Smooth muscle cell (in vitro differentiated cells): ENCODE data around the gene DAPK1.

GRCh38 chr9:84851908-84852340 lies 182.4 kb downstream of the NTRK2 start:
- RAMPAGE, long total RNA, result no peak

- RAMPAGE, long total RNA, result no peak
These were observed 214.1 kb downstream of the AGTPBP1 start for GRCh38 chr9:85527496-85528222.

DNA sequence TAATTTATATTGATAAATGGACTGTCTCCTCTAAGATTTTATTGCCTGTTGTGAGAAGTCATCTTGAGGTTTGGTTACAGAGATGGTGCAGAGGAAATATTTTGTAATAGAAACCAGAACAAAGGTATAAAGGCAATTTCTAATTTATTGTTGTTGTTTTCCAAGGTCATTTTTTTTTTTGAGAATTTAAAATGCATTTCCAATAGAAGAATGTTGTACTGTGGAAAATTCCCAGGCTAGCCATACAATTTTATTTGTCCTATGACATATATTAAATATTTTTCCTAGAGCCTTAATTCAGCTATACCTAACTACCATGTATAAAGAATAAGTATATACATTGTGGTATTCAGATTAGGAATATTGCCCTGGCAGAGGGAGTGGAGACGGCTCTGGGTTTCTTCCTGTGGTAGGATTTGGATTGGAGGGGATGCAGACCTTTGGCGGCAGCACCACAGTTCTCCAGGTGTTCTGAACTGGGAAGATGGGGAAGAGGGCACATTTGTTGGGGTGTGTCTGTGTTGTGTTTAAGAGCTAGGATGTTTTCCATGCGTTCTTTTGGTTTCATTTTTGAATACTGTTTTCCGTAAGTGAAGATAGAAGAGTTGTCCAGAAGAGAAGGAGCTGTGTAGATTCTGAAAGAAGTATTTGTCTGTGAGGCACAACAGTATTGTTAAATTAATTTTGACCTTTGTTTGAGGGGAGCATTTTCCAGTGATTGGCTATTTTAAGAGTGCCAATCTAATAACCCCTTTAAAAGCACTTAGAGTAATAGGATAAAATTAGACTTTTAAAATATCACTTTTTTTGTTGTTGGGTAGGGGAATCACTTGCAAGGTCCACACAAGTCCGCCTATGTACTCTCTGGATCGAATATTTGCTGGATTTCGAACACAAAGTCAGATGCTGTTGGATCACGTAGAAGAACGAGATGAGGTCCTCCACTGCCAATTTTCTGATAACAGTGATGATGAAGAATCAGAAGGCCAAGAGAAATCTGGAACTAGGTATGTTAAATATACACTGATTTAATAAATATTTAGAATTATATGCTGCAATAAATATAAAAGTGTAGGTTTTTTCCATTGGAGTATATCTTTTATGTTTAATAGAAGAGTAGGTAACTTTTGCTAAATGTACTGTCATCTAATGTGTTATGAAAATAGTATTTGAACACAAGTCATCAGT lies 97.9 kb upstream of the AGTPBP1 start:
- RAMPAGE, long total RNA, result no peak

DNA sequence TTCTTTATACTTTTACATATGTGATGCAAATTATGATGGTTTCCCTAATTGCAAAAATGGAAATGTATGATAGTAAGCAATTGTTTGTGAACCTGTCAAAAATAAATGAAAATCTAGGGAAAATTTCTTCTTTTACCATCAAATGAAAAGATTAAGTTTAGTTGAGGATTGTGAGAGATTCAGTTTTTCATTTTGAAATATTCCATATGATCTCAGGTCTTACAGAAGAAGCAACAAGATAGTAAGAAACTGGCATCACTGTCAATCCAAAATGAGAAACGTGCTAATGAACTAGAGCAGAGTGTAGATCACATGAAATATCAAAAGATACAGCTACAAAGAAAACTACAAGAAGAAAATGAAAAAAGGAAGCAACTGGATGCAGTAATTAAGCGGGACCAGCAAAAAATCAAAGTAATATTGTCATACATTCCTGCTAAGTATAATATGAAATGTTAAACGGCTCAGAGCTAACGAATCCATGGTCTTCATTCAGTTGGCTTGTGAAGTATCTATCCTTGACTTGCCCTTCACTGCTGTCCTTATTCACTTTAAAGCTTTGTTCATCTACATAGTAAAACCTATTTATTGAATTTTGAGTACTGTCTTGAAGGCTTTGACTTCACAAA lies 91.7 kb upstream of the NAA35 start:
- RAMPAGE, long total RNA, result no peak

DNA sequence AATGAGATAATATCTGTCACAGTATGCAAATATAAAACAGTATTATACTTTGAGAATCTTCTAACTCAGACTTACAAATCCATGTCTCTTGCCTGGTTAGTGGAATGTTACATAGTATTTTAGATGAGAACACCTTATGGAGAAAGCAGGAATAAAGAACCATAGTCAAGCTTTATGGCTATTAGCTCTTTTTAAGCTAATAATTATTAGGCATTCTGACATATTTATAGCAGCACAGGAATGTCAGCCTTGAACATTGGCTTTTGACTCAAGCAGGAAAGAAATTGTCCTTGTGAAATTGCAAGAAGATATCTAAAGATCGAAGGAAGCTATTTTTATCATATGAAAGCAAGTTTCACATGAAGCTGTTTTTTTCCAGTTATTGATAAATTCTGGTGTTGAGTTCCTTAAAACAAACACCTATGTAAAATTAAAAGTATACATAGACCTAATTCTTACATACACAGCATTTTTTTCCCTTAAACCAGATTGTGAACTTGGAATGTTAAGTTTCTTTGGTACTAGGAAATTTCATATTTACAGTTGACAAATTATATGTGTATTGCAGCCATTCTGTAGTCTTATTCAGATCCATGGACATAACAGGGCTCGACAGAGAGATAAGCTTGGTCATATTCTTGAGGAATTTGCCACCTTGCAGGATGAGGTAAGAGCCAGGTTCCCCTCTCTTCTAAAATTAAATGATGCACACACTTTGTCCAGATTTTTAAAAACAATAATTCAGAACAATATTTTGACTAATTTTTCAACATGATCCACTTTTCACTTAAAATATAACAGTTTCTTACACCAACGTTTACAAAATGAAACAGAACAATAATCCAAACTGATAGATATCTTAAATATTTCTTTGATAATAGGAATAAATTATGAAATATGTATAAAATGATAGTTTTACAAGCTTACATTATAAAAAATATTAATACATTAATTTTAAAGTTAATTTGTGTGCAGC lies 71.8 kb downstream of the NAA35 start:
- RAMPAGE, long total RNA, result no peak

GRCh38 chr9:86025483-86026244 lies 73.7 kb downstream of the GOLM1 start:
- RAMPAGE, long total RNA, result no peak

DNA sequence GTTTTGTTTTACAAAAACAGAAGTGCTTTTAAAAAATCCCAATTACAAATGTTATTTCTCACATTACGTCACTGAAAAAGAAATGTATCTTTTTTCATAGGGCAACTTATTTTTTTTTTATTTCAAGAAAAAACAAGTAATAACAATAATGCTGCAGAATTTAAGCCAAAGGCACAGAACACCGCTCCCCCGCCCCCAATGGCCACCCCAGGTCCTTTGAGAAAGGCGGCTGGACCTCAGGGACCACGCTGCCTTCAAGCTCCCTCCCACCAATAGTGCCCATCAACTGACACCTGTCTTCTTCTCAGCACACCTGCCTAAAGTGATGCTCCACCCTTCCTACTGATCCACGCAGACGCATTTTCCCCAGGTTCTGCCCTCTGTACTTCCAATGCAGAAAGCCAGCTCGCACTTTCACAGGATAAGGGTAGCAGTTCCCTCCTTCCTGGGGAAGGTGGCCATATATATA lies 2.0 kb downstream of the GOLM1 start:
- RAMPAGE, long total RNA, result no peak

- RAMPAGE, long total RNA, result no peak
These were observed 4.6 kb upstream of the ISCA1 start for GRCh38 chr9:86286864-86287387.

DNA sequence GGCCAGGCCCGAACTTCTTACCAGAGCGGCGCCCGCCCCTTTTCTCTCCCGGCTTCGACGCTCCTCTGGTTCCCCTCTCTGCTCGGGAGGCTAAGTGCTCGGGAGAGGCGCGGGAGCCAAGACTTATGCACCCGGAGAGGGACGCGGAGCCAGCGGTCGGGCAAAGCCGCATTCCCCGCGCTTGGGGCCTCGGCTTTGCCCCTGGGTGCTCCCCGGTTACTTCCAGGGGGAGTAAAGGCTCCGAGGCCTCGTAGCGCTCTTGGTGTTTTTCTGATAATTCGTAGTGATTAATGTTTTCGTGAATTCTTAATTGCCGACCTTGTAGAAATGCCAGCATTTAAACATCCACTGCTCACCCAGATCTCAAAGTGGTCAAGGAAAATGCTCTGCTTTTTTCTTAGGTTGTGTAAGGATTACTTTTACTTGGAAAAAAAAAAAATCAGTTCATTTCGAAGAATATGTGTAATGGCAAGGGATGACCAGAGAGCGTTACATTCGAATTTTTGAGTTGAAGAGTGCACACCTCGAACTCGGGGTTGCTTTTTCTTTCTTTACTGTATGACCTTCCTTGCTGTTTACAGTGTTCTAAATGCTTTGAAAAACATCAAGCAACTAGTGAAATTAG lies 636 bp upstream of the TUT7 start:
- RAMPAGE, long total RNA, result no peak

- RAMPAGE, long total RNA, result no peak
These were observed 82.1 kb upstream of the TUT7 start for GRCh38 chr9:86436377-86436692.

- RAMPAGE, long total RNA, result no peak
These were observed 221.7 kb upstream of the TUT7 start for GRCh38 chr9:86575933-86576198.

GRCh38 chr9:86584416-86584697 lies 230.1 kb upstream of the TUT7 start:
- RAMPAGE, long total RNA, result no peak

DNA sequence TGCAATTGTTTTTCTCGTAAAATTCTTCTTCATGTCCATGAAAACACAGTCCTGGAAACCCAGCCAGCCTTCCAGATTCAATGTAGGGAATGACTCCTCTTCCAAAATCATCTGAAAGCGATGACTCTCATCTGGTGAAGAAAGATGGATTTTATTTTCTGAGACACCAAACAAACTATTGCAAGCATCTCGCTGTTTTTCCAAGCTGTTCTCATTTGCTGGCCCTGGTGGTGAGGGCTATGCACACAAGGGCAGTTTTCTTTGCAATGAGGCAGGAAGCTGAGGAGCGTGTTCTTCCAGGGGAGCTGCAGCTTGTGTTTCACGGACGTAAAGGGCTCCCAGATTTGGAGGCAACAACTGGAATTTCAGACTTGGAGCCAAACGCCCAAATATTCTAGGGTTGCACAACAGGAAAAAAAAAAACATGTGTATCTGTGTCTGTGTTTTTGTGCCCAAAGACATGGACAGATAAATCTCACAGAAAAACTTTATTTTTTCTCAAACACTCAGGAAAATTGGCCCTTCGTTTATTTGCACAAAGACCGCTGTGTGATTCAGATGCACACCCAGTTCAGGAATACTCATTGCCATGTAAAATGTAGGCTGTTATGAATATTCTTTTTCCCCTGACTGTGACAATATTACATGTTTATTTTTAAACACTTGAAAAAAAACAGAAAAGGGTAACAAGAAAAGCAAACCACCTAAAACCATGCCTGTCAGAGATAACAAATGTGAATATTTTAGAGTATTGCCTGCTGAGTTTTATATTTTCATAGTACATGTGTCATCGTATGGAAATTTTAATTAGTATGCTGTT lies 151.3 kb downstream of the GAS1 start:
- RAMPAGE, long total RNA, result no peak

DNA sequence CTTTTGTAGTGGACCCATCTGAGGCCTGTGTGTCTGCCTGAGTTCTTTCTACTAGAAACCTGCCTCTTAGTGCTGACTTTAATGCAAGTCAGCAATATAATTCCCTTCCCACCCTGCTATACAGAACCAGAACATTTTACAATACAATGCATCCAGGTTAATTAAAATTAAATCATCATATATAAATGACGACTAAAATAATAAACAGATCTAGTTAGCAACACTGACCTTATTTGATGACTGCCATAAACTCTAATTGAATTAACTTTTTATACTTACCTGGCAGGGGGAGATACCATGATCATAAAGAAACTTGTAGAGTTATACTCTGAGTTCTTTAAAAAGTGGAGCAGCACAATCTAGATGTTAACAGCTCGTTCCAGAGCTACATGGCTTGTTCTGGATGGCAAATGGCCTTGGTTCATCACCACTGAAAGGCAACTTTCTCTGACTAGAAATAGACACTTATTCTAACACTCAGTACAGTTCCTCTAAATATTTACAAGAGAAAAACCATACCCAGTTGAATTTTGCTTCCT lies 82.8 kb upstream of the GAS1 start:
- RAMPAGE, long total RNA, result no peak

- RAMPAGE, long total RNA, result no peak
These were observed 175.7 kb upstream of the GAS1 start for GRCh38 chr9:87122945-87123490.

GRCh38 chr9:87148377-87149141 lies 201.3 kb upstream of the GAS1 start:
- RAMPAGE, long total RNA, result no peak

DNA sequence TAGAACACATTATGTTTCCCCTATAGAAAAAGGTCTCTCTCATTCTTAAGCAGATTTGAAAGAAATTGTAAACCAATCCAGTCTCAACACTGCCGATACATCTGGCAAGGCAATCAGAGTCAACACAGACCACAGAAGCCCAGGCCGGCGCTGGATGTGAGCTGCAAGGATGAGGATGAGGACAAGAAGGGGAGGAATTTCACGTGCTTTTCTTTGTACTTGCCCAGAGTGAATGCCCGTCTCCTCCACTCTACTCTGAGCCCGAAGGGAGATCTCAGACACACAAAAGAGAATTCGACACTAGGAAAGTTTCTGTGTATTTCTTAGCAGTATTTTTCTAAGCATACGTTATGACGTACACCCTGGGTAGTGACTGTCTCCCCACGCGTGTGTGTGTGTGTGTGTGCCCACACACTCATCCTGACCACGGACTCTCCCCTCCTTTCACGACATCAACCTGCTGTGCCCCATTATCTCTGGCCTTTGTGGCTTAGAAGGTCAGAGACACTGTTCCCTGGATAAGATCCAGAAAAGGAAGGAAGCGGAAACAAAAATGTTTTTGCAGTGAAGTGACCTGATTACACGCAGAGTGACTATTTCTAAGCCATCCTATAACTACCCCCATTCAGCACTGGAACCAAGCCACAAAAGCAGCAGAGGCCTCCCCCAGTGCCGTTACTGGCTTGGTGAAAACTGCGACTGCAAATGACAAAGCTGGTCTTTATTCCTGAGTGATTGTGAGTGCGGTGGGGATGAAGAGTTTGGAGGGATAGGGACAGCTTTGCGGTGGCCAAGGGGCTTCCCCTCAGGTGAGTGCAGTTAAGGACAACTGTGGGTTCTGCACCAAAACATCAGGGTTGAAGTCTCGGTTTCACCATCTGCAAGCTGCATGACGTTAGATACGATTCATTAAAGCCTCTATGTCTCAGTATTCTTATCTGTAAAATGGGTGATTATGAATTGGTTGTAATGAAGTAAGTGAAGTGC lies 227.2 kb upstream of the DAPK1 start:
- RAMPAGE, long total RNA, result no peak

DNA sequence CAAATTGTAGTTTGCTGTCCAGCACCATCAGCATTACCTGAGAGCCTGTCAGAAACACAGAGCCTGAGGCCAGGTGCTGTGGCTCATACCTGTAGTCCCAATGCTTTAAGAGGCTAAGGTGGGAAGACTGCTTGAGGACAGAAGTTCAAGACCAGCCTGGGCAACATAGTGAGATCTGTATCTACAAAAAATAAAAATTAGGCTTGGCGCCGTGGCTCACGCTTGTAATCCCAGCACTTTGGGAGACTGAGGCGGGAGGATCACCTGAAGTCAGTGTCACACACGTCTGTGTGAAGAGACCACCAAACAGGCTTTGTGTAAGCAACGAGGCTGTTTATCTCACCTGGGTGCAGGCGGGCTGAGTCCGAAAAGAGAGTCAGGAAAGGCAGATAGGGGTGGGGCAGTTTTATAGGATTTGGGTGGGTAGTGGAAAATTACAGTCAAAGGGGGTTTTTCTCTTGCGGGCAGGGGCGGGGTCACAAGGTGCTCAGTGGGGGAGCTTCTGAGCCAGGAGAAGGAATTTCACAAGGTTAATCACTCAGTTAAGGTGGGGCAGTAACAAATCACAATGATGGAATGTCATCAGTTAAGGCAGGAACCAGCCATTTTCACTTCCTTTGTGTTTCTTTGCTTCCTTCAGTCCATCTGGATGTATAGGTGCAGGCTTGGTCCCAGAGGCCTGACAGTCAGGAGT lies 89.7 kb upstream of the DAPK1 start:
- RAMPAGE, long total RNA, result no peak

- RAMPAGE, long total RNA, result start-site peak on the plus strand at chr9:87497823-87497939, 131 and 79 reads in 2 replicates
These were observed at the start of gene DAPK1 for GRCh38 chr9:87497340-87498191. Gene DAPK1, plus strand, starts transcription at chr9:87497867.

DNA sequence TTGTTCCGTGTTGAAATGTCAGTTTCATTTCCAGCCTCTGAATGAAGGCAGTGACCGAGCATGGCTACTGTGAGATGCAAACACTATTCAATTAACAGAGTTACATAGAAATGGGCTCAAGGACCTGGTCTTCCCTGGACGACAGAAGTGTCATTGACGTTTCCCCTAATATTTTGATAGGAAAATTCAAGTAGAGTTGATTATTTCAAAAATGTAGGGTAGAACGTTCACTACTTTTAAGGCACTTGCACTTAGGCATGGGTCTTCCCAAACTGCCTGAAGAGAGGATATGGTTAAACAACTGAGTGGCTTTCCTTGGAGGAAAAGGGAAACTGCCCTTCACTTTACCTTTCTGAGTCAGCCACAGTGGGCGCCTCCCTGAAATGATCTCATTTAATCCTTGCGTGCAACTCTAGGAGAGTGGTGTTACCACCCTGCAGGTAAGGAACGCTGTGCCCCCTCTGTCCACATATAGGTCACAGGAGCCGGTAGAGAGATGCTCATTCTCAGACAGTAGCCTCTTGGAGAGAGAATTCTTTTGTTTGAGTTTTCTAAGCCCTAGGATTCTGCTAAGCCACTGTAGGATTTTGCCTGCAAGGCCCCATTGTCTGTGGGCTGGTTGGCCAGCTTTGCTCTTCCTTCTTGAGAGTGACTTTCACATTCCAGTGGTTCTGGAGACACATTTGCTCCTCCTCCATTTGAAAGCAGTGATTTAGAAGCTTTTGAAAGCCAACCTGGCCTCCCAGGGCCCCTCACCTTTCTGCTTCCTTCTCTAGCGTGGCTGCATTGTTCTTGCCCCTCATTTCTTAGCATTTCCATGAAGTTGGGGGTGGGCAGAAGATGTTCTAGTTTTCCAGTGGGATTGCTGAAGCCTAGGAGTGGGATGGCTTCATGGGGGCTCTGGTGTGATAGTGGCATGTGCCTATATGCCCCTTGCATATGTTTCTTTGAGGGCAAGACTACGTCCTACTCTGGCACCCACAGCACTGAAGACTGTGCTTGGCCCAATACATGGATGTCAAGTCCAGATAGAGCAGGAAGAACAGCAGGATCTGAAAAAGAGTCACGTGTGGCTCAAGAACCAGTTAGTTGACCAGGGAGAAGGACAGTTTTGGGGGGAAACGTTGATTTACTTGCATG lies 110.2 kb upstream of the CTSL start:
- RAMPAGE, long total RNA, result no peak